Myometrial cell (primary cell): ENCODE data around the genes MUC5B, KRTAP5-5 and CTSD.

- RAMPAGE, long total RNA: no peak
Measured at GRCh38 chr11:790998-791519, 1.2 kb upstream of the CEND1 start.

- RAMPAGE, long total RNA: no peak
Measured at GRCh38 chr11:823681-824006, 4.1 kb upstream of the CRACR2B start.

GRCh38 chr11:836512-837194 lies 3.9 kb downstream of the CD151 start:
- RAMPAGE, long total RNA: no peak

GRCh38 chr11:1008131-1008637 lies 28.3 kb downstream of the MUC6 start:
- RAMPAGE, long total RNA: no peak

DNA sequence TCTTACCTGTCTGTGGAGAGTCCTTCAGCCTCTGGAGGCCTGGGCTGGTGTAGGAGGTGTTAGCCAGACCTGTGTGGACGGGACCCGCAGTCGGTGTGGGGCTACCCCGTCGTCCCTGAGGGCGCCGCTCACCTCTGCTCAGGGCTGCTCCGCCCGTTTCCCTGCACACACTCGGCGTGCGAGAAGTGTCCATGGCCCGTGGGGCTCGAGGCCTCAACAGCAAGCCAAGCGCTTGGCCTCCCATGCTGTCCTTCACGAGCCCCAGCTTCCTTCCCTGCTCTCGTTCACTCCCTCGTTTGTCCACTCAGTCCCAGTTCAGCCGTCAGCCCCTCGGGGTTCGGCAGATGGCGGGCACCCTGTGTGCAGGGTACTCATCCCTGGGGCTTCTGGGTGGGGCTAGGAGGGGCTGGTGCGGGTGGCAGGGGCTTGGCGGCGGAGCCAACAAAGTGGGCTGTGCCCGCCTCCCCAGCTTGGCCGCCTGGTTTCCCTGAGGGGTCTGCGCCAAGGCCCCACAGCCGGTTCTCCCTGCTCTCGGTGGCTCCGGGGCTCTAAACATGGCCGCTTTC lies 3.4 kb downstream of the MUC6 start:
- RAMPAGE, long total RNA: no peak

DNA sequence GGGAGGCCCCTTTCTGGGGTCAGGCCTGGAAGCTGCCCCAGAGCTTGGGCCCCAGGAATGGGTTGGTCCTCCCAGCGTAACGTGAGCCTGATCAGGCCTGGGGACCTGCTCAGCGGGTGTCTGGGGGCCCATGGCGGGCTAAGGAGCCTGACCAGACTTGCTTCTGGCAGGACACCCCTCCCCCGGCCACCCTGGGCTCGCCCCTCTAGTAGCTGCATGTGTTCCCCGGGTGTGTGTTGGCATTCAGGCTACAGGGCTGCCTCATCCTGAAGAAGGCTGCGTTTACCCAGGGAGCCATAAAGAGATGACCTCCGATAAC lies 37.8 kb upstream of the MUC6 start:
- RAMPAGE, long total RNA: no peak

DNA sequence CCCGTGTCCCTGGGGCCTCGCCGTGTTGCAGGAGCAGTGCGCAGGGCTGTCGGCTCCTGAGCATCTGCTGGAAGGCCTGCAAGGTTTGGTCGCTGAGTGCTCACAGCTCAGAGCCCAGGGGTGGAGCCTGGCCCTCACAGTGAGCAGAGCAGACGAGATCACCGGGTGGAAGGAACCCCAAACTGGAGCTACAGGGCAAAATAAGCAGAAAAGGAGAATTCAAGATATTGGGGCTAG lies 17.1 kb upstream of the MUC5B start:
- RAMPAGE, long total RNA: no peak

DNA sequence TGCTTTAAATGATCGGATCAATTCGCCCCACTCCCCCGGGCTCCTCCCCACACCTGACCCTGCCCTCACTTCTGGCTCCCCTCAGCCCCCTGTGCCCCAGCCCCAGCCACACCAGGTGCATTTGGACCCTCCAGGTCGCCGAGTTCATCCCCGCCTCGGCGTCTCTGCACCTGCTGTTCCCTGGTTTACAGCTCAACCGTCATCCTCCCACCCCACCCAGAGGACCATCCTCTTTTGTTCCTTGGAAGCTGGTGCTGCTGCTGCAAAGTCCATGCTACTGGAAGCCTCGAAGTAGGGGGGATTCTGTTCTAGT lies 4.6 kb upstream of the MUC5B start:
- RAMPAGE, long total RNA: no peak

DNA sequence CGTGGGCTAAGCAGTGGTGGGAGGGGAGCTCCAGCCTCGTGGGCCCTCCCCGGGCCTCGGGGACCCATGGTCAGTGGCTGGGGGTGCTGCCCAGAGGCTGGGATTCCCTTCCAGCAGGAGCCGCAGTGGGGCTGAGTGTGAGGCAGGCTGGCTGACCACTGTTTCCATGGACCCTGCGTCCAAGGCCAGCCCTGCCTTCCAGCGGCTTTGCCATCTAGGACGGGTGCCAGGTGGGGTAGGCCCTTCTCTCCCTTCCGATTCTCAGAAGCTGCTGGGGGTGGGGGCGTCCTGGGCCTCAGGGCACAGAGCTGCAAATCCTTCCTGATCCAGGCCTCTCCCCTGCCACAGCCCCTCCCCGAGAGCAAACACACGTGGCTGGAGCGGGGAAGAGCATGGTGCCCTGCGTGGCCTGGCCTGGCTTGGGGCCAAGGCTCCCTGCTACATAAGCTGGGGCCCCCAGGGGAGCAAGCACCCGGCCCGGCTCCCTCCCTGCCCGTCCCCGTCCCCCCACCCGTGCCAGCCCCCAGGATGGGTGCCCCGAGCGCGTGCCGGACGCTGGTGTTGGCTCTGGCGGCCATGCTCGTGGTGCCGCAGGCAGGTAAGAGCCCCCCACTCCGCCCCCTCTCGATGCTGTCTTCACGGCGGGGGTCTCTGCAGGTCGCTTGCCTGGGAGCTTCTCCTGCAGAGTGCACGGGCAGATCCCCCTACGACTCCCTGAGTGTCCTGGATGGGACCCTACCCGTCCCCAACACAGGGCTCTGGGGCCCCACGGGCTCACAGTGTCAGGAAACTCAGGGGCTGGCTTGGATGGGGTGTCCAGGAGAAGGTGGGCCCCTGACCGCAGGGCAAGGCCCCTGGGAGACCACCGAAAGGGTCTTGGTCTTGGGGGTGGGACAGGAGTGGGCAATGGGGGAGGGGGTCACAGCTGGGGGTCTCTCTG lies at the start of gene MUC5B:
MUC5B (plus strand) TSS at position 471 of the 940 bp plus-strand sequence.
- RAMPAGE, long total RNA: no peak

DNA sequence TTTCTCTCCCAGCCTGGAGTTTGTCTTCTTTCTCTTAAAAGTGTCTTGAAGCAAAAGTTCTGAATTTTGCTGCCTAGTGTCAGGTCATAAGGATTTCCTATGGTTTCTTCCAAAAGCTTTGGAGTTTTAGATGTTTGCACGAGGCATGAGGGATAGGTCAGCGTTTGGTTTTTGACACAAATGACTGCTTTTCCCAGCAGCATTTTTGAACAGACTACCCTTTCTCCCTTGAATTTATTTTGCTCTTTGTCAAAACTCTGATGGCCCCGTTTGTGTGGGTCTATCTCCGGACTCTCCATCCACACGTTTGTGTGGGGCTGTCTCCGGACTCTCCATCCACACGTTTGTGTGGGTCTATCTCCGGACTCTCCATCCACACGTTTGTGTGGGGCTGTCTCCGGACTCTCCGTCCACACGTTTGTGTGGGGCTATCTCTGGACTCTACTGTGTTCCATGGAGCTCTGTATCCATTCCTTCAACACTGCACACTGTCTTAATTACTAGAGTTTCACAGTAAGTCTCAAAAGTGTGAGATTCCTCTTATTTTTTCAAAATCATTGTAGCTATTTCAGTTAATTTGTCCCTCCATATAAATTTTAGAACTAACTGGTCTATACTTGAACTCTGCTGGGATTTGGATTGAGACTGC lies 12.1 kb downstream of the MOB2 start:
- RAMPAGE, long total RNA: no peak

DNA sequence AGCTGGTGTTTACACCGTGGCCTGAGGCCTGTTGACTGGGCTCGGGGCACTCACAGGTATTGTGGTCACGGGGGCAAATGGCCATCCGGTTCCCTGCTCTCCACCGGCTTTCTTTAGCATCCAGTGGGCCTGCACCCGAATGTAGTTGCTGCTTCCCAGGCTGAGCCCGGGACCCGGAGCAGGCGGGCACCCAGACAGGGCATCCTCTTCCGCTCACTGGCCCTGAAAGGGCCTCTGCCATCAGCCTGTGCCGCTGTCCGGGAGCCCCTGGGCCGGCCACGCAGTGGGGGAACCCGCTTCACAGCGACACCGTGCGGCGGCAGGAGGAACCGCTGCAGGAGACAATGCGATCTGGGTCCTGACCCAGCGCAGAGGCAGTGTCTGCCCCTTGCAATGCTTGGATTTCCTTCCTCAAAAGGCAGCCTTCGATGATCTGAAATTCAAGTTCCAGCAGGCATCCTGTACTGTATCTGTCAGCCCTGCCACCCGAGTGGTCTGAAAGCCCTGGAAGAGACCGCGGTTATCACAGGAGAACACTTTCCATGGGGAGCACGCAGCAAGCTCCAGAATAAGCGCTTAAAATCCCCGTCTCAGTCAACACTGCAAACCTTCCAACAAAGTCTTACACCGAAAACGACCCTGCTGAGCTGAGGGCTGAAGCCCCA lies 768 bp upstream of the KRTAP5-5 start:
- RAMPAGE, long total RNA: no peak

DNA sequence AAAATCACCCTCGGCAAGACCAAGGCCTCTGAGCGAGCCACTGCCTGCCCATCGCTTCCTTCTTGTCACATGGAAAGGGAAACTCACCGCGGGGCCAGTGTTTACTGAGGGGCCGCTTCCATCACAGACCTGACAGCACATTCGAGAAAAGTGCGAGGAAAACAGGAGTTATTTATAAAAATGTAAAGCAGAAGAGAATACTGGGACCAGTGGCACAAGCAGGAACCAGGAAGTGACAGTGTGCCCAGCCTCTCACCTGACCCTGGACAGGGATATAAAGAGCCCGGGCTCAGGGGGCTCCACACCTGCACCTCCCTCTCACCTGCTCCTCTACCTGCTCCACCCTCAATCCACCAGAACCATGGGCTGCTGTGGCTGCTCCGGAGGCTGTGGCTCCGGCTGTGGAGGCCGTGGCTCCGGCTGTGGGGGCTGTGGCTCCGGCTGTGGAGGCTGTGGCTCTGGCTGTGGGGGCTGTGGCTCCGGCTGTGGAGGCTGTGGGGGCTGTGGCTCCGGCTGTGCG lies at the start of gene KRTAP5-5:
KRTAP5-5 (plus strand) TSS at position 296 of the 520 bp plus-strand sequence.
- RAMPAGE, long total RNA: no peak

DNA sequence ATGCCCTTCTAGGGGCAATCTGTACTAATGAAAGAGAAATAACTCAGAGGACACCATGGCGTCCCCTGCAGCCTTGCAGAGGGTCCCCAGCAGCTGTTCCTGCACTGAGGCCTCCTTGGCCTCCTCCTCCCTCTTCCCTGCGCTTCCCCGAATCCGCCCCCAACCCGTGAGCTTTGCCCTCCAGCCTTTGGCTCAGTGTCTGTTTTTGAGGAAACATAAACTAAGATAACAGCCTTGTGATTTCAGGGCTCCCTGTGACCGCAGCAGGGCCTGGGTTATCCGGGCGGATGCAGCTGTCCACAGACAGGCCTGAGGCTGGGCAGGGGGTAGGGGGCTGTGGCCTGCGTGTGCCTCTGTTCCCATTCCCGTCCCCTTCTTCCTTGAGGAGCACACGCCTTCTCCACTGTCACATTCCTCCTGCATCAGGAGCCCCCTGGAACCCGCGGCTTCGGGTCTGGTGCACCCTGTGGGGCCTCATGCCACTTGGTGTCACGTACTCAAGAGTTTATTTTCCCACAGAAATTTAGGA lies 25.1 kb downstream of the KRTAP5-5 start:
- RAMPAGE, long total RNA: no peak

DNA sequence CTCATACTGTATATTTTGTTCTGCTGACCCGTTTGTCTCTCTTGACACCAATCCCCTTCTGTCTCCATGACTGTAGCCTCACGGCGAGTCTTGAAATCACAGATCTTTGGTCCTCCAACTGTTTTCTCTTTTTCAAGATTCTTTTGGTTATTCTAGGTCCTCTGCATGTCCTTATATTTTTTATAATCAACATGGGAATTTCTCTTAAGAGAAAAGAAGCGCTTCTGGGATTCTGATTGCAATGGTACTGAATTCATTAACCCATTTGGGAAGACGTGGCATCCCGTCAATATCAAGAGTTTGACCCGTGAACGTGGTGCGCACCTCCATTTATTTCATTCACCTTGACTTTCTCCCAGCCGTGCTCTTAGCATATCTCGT lies 25.0 kb upstream of the KRTAP5-6 start:
- RAMPAGE, long total RNA: no peak

GRCh38 chr11:1685738-1686074 lies 11.3 kb upstream of the KRTAP5-6 start:
- RAMPAGE, long total RNA: no peak

- RAMPAGE, long total RNA: start-site peak on the minus strand at chr11:1763874-1763928, 79 and 93 reads in 2 replicates
Measured at GRCh38 chr11:1763778-1764233, at the start of gene CTSD. CTSD (minus strand) TSS chr11:1763927.

GRCh38 chr11:1826519-1827011 lies 8.2 kb upstream of the SYT8 start:
- RAMPAGE, long total RNA: no peak

- RAMPAGE, long total RNA: no peak
Measured at GRCh38 chr11:1858143-1858751, 5.4 kb downstream of the LSP1 start.

- RAMPAGE, long total RNA: no peak
Measured at GRCh38 chr11:1861709-1862475, 9.0 kb downstream of the LSP1 start.

GRCh38 chr11:1863004-1863493 lies 10.2 kb downstream of the LSP1 start:
- RAMPAGE, long total RNA: no peak